SJCRH30 (cell line): ENCODE measurements around a stretch of chr22.

GRCh38 chr22:47143965-47144844, 381.8 kb downstream of the TBC1D22A start:
- RAMPAGE, long total RNA, result no peak

- RAMPAGE, long total RNA, result no peak
These were observed 530.1 kb downstream of the TBC1D22A start for GRCh38 chr22:47292526-47292900.

GRCh38 chr22:47293140-47293569, 530.7 kb downstream of the TBC1D22A start:
- RAMPAGE, long total RNA, result no peak

DNA sequence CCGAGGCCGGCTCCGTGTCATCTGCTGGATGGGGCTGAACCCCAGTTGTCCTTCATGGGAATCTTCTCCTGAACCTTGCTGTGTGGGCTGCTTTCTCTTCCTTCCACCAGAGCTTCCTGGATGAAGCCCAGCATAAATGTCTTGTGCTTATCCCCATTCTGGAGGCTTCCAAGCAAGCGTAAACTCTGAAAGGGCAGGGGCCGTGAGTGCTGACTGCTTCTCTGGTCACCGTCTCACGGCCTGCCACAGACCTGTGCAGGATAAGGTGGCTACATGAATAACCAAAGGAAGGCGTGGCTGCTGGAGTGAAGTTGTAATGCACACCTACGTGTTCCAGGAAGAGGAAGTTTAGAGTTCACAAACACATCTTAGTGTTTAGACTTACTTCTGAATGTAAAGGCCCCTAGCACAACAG, 724.4 kb downstream of the TBC1D22A start:
- RAMPAGE, long total RNA, result no peak

- RAMPAGE, long total RNA, result no peak
These were observed 570.8 kb upstream of the TAFA5 start for GRCh38 chr22:47918478-47919031.

DNA sequence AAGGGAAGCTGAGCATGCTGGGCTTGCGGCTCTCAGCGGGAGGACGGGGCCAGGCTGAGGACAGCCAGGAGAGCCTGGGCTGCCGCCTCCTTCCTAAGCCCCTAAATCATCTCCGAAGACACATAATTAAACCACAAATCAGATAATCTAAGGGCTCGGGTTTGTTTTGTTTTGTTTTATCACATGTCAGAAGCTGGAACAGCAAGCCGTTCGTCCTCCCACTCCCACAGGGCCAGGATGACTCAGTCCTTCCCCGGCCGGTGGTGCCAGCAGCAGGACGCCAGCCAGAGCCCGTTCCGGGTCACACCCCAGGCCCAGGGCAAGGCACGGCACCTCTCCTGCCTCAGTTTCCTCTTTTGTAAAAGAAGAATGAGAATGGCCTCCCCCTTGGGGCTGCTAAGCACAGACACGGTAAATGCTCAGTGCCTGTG, 399.3 kb upstream of the TAFA5 start:
- RAMPAGE, long total RNA, result no peak

DNA sequence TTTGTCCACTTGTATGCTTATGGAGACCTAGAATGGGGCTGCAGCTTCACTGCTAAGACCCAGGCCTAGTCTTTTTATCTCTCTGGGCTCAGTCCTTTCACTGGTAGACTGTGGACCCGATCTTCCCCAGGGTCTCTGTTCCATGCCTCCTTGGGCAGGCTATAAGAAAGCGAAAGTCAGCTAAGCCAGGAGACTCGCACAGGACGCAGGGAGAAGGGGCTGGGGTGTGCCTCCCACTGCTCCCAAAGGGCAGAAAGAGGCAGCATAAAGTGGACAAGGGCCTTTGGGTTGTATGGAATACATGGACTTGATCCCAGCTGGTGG, 398.9 kb upstream of the TAFA5 start:
- RAMPAGE, long total RNA, result no peak

DNA sequence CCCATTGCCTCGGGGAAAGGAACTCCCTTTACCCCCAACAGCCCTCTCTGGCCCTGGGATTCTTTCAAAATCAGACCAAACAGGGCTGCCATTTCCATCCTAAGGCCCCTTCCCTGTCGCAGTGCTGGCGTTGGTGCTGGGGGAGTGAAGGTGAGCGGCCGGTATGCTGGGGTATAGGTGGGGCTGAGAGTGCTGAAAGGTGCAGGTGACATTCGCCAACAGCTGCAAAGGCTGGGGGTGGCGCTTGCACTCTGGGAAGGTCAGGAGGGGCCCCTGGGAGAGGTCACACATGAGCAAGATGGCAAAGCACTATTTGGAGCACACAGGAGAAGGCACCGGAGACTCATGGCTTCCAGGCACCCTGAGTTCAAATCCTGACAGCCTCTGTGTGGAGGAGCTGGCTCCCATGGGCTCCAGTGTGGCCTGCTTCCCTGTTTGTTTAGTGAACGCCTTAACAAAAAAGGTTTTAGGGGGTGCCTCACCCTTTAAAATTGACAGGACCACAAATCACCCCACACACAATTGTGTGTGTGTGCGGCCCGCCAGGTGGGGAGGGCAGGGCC, 392.0 kb upstream of the TAFA5 start:
- RAMPAGE, long total RNA, result no peak

GRCh38 chr22:48405563-48406061, 83.7 kb upstream of the TAFA5 start:
- RAMPAGE, long total RNA, result no peak

DNA sequence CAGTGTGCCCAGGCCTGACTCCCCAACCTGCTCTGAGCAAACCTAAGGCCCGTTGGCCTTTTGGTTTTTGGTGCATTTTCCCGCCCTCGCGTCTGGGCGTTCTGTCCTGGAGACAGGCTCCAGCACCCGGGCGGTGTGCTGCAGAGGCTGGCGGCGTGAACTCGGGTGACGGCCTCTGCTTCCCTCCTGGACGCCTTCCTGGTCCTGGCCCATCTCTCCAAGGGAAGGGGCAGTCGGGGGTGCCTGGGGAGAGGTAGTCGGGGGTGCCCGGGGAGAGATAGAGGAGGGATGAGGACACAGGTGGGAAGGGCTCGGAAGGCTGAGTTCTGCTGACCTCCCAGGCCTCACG, 11.9 kb downstream of the TAFA5 start:
- RAMPAGE, long total RNA, result no peak

GRCh38 chr22:48566780-48567121, 77.4 kb downstream of the TAFA5 start:
- RAMPAGE, long total RNA, result no peak

- RAMPAGE, long total RNA, result no peak
These were observed 98.3 kb downstream of the TAFA5 start for GRCh38 chr22:48587685-48588007.

DNA sequence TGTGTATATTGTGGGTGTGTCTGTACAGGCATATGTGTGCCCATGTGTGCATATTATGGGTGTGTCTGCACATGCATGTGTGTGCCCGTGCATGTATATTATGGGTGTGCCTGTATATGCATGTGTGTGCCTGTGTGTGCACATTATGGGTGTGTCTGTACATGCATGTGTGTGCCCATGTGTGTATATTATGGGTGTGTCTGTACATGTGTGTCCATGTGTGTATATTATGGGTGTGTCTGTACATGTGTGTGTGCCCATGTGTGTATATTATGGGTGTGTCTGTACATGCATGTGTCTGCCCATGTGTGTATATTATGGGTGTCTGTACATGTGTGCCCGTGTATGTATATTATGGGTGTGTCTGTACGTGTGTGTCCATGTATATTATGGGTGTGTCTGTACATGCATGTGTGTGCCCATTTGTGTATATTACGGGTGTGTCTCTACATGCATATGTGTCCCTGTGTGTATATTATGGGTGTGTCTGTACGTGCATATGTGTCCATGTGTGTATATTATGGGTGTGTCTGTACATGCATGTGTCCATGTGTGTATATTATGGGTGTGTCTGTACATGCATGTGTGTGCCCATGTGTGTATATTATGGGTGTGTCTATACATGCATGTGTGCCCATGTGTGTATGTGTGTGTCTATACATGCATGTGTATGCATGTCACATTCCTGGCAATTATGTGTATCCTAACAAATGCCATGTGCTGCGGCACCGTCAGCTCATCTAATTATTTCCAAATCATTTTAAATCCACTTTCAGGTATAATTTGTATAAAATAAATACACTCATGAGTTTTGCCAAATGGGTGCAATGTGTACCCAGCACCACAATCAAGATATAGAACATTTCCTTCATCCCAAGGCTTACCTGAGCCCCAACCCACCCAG, 217.0 kb downstream of the BRD1 start:
- RAMPAGE, long total RNA, result no peak

DNA sequence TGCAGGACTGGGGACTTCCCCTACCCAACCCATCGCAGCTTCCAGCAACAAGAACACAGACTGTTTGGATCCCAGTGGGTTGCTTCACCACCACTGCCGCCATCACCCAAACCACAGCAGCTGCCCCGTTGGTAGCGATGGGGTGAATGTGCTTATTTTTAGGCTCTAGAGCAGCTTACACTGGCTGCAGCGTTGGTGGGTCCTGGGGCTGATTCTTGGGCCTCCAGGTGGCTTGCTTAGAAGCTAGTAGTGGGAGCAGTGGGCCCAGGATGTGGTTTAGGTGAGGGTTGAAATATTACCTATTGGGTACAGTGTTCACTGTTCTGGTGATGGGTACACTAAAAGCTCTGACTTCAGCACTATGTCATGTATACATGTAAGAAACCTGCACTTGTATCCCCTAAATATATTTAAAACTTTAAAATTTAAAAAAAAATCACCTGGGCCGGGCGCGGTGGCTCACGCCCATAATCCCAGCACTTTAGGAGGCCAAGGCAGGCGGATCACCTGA, 66.4 kb downstream of the BRD1 start:
- RAMPAGE, long total RNA, result no peak

DNA sequence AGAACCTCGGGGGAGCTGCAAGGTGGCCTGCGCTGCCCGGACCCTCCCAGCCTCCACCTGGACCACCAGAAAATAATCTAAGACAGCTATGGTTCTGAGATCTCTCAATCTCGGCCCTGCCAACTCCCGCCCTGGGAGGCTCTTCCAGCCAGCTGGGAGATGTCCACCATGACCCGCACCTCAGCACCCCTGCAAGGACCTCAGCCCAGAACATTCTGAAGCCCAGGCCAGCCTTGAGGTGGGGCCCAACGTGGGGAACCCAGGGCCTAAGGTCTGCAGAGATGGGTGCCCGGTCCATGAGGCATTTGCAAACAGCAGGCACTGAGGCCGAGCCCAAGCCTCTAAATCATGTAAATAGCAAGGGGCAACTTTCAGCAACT, 47.1 kb downstream of the BRD1 start:
- RAMPAGE, long total RNA, result no peak

DNA sequence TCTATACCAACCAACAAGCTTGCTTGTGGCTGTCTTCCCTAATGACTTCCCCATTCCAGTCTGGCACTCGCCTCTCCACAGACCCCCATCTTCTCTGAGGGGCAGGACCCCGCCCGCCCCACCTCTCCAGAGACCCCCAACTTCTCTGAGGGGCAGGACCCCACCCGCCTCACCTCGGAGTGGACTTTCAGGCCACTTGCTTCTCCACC, 36.2 kb downstream of the BRD1 start:
- RAMPAGE, long total RNA, result no peak

- RAMPAGE, long total RNA, result no peak
These were observed 6.7 kb downstream of the BRD1 start for GRCh38 chr22:49820801-49821502.

DNA sequence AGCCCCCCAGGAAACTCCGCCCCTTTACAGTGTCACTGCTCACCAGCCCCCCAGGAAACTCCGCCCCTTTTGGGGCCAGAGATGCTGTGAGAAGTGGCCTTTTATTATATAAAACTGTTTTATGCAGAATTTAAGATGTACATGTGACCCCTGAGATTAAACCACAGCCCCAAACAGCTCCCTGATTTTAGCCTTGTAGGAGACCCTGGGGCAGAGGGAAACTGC, 15.0 kb upstream of the PIM3 start:
- RAMPAGE, long total RNA, result no peak

DNA sequence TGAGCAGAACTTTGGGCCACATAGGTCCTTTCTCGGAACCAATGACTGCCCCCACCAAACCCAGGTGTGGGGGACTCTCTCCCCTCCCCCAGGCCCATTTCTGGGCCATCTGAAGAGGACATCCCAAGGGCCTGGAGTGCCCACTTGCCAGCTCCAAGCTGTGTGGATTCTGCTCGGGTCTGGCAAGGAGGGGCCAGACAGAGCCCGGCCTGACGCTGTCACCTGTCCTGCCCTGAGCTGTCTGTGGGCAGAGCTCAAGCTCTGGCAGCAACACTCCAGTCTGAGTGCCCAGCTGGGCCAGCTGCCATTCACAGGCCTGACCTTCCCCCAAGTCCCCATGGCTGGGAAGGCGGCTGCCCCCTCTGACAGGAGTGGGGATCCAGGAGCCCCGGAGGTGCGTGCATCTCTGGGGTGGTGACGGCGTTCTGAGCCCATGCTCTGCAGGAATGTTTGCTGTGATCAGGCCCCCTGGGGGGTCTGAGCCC, 6.2 kb upstream of the PIM3 start:
- RAMPAGE, long total RNA, result no peak

DNA sequence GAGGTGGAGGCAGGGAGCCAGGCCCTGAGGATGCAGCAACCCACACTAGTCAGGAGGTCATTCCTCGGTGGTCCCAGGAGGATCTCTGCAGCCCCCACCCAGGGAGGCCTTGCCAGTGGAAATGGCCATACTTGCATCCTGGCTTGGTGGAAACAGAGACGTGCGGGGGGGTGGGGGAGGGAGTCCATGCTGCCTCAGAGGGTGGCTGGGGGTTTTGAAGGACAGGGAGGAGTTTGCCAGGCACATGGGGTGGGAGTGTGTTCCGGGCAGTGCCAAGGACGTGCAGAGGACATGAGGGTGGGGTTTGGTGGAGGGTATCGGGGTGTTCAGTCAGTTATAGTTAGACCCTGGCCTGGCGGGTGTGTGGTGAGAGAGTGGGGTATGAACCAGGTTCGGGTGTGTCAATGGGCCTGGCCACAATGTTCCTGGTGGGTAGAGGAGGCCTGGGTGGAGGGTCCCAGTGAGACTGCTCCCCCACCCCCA, 3.8 kb downstream of the PIM3 start:
- RAMPAGE, long total RNA, result no peak